SK-MEL-5 (cell line): ENCODE data around the gene RAB11FIP4.

DNA sequence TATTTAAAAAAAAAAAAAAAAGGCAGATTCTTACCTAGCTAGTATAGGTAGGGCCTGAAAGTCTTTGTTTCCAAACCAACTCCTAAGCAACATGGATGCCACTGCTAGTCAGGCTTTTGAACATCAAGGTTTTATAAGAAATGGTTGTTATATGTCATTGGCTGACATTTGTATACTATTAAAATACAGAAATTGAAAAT, 1.2 kb downstream of the EVI2A start:
RAMPAGE:
- cytosol, long total RNA: no peak
- long total RNA: no peak
- nucleus, long total RNA: no peak

GRCh38 chr17:31391379-31392077, at the start of gene RAB11FIP4:
Gene RAB11FIP4, plus strand, starts transcription at chr17:31391675.
RAMPAGE:
- cytosol, long total RNA: no peak
- long total RNA: no peak
- nucleus, long total RNA: no peak

RAMPAGE:
- cytosol, long total RNA: no peak
- long total RNA: no peak
- nucleus, long total RNA: no peak
These were observed 96.4 kb downstream of the RAB11FIP4 start for GRCh38 chr17:31487589-31488539.

GRCh38 chr17:31499794-31500730, 108.6 kb downstream of the RAB11FIP4 start:
RAMPAGE:
- cytosol, long total RNA: no peak
- long total RNA: no peak
- nucleus, long total RNA: no peak

GRCh38 chr17:31559460-31560568, 168.3 kb downstream of the RAB11FIP4 start:
RAMPAGE:
- cytosol, long total RNA: no peak
- long total RNA: no peak
- nucleus, long total RNA: no peak

RAMPAGE:
- cytosol, long total RNA: no peak
- long total RNA: no peak
- nucleus, long total RNA: no peak
These were observed 7.2 kb upstream of the LRRC37B start for GRCh38 chr17:31999947-32000384.

GRCh38 chr17:32047042-32048127, 40.2 kb downstream of the LRRC37B start:
RAMPAGE:
- cytosol, long total RNA: no peak
- long total RNA: no peak
- nucleus, long total RNA: no peak

DNA sequence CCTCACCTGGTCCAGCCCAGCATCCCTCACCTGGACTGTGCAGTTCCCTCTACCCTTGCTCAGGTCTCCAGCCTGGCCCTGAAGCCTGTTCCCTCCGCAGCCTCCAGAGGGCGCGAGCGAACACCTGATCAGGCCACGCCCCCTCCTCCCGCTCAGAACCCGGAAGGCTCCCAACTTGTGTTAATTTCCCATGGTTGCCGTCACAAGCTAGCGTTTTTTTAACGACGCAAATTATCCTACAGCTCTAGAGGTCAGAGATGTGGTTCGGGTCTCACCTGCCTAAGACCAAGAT, 59.7 kb downstream of the LRRC37B start:
RAMPAGE:
- cytosol, long total RNA: no peak
- long total RNA: no peak
- nucleus, long total RNA: no peak

DNA sequence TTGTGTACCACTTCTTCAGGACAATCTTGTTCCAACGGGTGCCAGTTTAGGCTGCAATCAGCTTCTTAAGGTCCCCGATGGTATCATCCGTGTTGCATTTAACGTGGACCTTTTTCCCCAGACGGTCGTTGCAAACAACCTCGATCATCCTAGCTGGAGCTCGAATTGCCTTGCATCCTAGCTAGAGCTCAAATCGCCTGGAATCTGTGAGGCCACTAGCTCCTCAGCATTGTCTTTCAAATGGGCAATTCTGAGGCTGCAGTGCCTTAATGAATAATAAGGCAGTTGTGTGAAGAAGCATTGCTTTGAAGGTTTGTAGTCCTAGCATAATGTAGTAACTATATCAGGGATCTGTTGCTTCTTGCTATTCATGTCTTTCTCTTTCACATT, 37.7 kb upstream of the RHBDL3 start:
RAMPAGE:
- cytosol, long total RNA: no peak
- long total RNA: no peak
- nucleus, long total RNA: no peak

GRCh38 chr17:32267728-32268237, 2.2 kb downstream of the RHBDL3 start:
RAMPAGE:
- cytosol, long total RNA: no peak
- long total RNA: no peak
- nucleus, long total RNA: no peak

DNA sequence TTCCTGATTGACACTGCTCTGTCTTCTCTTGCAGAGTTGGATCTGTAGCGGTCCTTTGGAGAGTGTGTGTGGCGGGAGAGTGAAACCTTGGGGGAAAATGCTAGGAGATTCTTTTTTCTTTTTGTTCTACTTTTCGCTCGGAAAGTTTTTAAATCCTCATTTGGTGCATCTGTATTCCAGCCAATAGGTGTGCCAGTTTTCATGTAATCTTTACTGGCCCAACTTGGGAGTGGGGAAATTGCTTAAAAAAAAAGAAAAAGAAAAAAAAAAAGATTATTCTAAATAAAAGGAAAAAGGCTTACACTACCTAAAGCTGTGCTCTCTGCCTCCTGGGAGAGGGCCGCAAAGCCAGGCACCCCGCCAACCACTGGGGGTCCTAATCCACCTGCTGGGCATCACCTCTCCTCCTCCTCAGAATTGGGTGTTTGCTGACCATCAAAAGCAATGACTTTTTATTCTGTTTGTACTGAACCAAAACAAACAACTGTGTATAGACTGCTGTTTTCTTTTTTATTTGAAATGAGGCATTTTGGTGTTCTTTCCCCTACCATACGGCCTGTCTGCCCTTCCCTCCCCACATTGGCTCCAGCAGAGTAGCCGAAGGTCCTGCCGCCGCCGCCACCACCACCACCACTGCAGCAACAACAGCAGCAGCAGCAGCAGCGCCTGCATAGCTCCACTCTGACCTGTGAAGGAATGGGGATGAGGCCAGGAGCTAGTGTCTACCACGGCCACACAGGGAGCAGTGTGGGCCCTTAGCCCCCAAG, 5.9 kb upstream of the CDK5R1 start:
RAMPAGE:
- cytosol, long total RNA: no peak
- long total RNA: no peak
- nucleus, long total RNA: no peak

DNA sequence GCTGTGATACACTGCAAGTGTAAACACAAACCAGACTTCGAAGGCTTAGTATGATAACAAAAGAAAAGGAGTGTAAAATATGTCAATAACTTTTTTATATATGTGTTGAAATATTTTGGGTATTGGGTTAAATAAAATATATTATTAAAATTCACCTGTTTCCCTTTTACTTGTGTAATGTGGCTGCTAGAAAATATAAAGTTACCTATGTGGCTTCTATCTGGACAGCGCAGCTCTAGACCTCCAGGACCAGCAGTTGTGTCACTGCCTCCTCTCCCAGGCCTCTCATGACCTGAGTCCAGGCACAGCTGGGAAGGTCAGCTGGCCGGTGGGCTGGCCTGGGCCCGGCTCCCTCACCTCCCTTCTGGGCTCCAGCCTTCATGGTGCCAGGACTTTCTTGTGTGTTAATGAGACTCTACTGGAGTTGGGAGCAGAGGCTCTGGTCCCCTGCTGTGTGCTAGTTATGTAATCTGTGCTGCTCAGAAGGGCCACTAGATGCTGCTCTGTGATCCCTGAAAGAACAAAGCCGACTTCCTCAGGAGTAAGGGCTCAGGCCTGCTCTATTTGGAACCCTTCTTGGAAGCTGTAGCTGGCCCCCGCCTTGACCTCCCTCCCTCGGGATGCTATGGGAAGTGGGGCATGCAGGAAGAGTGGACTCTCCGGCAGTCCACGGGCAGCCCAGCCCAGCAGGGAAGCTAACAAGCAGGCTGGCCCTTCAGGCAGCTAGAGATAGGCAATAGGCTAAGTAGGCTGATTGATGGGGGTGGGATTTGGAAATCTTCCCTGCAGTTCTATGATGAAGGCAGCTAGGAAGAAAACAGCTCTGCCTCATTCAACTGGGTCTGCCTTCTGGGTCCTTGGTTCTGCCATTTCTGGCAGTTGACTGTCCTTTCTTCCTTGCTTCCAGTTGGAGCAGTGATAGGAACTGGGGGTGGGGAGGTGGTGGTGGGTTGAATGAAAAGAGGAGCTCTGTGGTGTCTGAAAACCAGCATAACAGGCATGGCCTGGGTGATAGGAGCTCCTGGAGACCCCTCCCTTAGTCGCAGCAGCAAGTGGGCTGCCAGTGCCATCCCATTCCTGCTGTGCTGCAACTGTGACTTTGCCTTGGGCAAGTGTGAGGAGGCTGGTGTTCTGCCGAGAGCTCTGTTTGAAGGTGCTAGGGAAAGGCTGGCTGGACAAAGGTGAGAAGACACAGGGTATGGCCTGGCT, 3.2 kb upstream of the CDK5R1 start:
RAMPAGE:
- cytosol, long total RNA: no peak
- long total RNA: no peak
- nucleus, long total RNA: no peak

DNA sequence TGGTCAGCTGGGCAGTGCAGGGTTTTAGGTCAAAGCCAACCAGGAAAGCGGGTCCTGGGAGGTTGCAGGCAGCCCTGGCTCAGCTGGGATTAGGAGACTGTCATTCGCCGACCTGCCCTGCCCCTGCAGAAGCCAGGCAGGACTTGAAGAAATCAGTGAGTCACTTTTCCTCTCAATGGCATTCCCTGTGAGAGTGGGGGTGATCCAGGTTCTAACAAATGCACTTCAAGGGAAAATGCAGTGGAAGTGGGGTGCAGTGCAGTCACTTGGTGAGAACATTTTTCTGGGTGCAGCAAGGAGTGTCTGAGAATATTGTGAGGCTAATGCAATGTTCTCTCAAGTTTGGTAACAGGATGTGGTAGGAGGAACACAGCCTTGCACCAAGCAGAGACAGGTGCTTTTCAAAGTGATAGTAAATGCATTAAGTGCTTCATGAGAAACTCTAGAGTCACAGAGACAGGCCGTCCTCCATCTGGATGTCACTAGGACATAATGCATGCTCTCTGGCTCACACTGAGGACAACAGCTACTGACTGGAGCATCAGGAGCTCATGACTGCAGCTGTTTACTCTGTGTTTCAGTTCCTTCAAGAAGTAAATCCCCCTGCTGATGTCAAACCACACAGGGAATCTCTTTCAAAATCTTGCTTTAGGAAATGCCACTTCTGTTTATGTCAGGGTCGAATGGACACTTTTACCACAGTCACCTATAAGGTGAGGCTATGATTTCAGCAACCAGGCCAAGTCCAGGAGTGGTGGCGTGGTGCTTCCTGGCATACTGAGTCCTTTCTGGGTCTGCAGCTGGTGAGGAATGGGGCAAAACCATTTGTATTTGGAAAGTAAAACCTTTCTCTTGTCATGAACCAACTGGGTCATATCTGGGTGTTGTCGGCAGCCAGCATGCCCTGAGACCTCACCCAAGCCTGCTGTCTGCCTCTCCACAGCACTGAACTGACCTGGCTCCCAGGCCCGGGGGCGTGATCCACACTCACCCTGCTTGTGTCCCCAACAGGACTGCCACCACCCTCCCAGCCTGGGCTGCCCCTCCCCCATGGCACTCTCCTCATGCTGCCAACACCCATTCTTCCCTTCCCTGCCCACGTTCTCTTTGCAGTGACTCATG, 16.8 kb downstream of the CDK5R1 start:
RAMPAGE:
- cytosol, long total RNA: no peak
- long total RNA: no peak
- nucleus, long total RNA: no peak

RAMPAGE:
- cytosol, long total RNA: no peak
- long total RNA: no peak
- nucleus, long total RNA: no peak
These were observed 81.9 kb downstream of the CDK5R1 start for GRCh38 chr17:32568584-32569196.

DNA sequence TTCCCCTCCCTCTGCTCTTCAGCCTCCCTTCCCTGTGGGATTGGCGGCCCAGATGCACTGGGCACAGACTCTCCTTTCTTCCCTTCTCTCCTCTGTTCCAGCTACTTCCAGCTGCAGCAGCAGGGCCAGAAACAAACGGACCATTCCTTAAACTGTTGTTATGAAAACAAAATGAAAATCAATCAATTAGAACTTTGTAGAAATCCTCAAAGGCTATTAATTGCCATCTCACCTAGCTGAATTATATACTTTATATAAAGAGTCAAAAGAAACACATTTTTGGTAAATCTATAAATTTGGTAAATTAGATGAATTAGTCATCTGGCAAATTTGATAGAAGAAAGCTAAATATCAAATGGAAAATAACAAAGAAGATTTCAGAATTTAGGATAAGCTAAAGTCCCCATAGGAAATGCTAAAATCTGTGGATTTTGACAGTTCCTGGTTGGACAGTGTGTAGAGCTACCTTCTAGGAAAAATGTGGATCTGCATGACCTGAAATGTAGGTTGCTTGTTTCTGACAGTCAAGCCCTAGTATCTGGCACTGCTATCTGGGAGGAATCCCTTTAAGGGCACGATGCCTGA, 101.0 kb downstream of the CDK5R1 start:
RAMPAGE:
- cytosol, long total RNA: no peak
- long total RNA: no peak
- nucleus, long total RNA: no peak

GRCh38 chr17:32596497-32597433, 110.0 kb downstream of the CDK5R1 start:
RAMPAGE:
- cytosol, long total RNA: no peak
- long total RNA: no peak
- nucleus, long total RNA: no peak

DNA sequence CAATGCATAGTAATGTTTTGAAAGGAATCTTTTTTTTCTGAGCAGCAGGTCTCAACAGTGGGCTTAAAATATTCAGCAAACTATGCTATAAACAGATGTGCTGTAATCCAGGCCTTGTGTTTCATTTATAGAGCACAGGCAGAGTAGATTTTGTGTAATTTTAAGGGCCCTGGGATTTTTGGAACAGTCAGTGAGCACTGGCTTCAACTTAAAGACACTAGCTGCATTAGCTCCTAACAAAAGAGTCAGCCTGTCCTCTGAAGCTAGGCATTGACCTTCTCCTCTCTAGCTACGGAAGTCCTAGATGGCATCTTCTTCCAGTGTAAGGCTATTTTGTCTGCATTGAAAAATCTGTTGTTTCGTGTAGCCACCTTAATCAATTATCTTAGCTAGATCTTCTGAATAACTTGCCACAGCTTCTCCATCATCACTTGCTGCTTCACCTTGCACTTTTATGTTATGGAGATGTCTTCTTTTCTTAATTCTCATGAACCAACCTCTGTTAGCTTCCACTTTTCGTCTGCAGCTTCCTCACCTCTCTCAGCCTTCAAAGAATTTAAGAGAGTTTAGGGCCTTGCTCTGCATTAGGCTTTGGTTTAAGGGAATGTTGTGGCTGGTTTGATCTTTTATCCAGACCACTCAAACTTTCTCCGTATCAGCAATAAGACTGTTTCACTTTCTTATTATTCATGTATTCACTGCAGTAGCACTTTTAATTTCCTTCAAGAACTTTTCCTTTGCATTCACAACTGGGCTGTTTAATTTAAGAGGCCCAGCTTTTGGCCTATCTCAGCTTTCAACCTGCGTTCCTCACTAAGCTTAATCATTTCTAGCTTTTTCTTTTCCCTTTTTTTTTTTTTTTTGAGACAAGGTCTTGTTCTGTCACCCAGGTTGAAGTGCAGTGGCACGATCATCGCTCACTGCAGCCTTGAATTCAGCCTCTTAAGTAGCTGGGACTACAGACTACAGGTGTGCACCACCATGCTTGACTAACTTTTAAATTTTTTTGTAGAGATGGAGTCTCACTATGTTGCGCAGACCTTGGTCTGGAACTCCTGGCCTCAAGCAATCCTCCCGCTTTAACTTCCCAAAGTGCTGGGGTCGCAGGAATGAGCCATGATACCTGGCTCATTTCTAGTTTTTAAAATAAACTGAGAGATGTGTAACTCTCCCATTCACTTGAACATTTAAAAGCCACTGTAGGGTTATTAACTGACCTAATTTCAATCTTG, 113.7 kb downstream of the CDK5R1 start:
RAMPAGE:
- cytosol, long total RNA: no peak
- long total RNA: no peak
- nucleus, long total RNA: no peak

GRCh38 chr17:32745828-32746680, 130.9 kb downstream of the MYO1D start:
RAMPAGE:
- cytosol, long total RNA: no peak
- long total RNA: no peak
- nucleus, long total RNA: no peak

DNA sequence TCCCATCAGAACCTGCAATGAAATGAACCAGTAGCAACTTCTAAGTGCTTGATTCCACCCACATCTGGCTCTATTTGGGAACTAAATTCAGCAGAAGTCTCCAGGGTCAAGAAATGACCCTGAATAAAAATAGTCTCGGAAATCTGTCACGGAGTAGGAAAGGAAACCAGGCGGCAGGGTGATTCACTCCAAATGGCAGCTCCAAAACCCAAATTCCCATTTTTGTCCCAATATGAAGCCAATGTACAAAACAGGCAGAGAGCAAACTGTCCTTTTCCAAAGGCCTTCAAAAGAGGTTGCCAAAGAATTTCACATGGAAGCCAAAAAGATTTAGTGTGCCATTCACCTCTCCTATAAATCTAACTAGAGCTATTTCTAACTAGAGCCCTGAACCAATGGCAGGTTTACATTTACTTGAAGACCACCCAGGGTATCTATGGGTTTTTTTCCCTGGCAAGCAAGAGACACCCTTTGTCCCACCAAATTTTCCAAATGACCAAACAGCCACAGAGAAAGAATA, 6.9 kb downstream of the MYO1D start:
RAMPAGE:
- cytosol, long total RNA: no peak
- long total RNA: no peak
- nucleus, long total RNA: no peak

RAMPAGE:
- cytosol, long total RNA: no peak
- long total RNA: no peak
- nucleus, long total RNA: no peak
These were observed 877 bp downstream of the MYO1D start for GRCh38 chr17:32875935-32876559.